Mammary microvascular endothelial cell (primary cell): ENCODE measurements around a stretch of chr22.

- RAMPAGE, long total RNA: no peak
These were observed 33.6 kb downstream of the GRAMD4 start for GRCh38 chr22:46653732-46654234.

DNA sequence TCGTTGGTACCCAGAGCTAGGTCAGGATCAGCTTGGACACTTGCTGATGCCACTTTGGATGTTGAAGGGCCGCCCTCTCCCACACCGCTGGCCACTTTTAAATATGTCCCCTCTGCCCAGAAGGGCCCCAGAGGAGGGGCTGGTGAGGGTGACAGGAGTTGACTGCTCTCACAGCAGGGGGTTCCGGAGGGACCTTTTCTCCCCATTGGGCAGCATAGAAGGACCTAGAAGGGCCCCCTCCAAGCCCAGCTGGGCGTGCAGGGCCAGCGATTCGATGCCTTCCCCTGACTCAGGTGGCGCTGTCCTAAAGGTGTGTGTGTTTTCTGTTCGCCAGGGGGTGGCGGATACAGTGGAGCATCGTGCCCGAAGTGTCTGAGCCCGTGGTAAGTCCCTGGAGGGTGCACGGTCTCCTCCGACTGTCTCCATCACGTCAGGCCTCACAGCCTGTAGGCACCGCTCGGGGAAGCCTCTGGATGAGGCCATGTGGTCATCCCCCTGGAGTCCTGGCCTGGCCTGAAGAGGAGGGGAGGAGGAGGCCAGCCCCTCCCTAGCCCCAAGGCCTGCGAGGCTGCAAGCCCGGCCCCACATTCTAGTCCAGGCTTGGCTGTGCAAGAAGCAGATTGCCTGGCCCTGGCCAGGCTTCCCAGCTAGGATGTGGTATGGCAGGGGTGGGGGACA, 46.4 kb downstream of the GRAMD4 start:
- RAMPAGE, long total RNA: no peak

- RAMPAGE, long total RNA: no peak
These were observed 53.7 kb downstream of the GRAMD4 start for GRCh38 chr22:46673972-46674221.

DNA sequence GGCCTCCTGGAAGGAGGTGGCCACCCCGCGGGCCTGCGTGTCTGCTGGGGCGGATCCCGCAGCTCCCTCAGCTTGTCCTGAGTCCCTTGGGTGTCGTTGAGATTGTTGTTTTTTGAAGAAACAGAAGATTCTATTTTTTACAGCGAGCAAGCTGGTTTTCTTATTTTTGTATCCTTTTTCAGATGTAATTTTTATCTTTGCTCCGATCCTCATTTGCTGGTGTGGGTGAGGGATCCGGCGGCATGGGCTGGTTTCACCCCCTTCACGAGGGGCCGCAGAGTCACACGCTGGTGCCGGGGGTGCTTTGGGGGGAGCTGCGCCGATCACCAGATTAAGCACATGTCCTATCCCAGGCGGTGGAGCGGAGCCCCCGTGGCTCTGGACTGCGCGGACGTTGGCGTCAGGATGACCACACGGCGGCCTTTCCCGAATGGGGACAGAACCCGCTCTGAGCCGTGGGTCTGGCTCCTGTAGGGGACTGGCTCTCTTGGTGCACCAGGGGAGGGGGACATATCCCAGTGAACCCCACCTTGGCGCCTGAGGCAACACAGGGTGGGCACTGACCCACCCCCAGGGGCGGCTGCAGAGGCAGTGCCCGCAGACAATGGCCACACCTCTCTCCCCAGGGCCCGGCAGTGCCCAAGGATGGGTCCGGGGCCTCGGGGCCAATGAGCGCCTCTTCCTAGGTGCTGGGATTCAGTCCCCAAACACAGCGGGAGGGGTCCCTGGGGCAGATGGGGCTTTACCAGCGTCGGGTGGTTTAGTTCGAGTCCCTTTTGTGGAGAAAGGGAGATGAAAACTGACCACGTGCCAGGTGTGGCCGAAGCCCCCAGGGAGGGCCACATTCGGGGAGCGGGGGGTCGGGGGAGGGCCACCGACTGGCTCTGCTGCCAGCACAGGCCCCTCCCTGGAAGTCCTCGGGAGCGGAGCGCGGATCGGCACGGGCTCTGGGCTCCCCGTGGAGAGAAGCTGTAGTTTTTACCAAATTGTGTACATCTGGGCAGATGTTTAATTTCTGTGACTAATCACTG, 58.7 kb downstream of the GRAMD4 start:
- RAMPAGE, long total RNA: no peak

DNA sequence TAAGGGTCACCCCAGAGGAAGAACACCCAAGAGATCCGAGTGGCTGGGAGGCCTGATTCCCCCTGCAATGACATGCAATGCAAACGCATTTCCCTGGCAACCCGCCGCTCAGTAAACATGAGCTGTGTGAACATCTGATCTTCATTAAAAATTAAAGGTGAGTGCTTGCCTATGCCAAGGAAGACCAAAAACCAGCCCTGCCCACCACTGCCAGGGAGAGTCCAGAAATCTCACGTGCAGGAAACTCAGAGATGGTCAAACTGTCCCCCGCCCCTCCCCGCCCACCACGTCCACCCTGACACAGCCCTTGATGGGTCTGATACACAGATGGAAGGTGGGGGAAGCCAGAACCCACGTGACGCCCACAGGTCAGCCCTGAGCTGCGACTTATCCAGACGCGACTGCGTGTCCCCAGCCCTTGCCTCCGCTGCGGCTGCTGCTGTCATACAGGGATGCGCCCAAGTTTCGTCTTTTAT, 11.5 kb downstream of the CERK start:
- RAMPAGE, long total RNA: no peak

- RAMPAGE, long total RNA: no peak
These were observed 31.0 kb downstream of the TBC1D22A start for GRCh38 chr22:46793421-46793864.

DNA sequence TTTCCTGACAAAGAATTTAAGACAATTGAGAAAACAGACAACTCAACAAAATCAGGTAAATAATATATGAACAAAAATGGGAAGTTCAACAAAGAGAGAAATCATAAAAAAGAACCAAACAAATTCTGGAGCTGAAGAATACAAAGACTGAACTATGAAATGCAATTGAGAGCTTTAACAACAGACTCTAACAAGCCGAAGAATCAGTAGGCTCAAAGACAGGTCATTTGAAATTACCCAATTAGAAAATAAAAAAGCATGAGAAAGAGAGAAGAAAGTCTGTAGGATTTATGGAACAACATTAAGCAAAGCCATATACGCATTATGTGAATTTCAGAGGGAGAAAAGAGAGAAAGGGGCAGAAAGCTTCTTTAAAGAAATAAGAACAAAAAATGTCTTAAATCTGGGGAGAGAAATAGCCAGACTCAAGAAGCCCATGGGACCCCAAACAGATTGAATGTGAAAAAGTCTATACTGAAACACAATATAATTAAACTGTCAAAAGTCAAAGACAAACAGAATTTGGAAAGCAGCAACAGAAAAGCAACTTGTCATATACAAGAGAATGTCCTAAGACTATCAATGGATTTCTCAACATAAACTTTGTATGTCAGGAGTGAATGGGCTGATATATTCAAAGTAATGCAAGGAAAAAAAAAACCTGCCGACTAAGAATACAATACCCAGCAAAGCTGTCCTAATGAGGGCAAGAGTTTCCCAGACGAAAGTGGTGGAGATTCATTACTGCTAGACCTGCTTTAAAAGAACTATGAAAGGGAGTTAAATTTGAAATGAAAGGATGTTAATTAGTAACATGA, 73.1 kb downstream of the TBC1D22A start:
- RAMPAGE, long total RNA: no peak

GRCh38 chr22:46853978-46854641, 91.7 kb downstream of the TBC1D22A start:
- RAMPAGE, long total RNA: start-site peak on the plus strand at chr22:46854370-46854440, 31 and 18 reads in 2 replicates

DNA sequence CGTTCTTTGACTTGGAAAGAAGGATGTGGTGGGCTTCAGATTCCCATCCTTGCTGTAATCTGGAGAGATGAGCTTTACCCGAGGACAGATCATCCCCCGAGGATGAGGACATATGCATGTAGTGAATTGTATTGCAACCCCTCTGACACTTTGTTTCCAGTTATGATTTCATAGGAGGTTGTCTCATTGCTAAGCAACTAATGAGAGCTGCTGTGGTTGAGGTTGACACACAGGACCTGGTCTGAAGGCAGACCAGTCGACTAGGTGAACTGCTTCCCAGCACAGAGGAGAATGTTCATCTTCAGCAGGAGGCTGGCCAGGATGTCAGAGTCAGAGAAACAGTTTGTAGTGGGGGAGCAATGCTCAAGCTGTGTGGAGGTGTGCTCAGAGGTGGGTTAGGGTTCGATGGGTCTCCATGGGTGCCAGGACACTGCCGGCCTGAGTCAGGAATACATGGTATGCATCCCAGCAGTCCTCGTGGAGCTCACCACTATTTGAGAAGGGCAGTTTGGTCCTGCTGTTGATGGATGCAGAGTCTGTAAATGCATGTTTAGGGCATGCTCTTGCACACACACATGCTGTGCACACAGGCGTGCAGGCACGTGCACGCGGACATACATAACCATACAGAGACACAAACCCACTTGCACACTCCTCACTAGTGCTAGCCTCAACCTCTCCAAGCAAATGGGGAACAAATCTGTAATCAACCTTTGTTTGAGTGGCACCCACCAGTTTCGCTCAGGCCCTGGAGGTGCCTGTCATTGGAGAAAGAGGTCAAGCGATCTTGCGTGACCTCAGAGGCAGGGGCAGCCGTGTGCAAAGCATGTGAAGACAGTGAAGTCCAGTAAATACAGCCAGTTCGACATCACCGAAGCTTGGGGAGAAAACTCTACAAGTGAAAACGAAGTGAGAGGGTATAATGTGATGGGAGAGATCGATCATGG, 153.8 kb downstream of the TBC1D22A start:
- RAMPAGE, long total RNA: no peak

GRCh38 chr22:46934798-46935340, 172.4 kb downstream of the TBC1D22A start:
- RAMPAGE, long total RNA: no peak

DNA sequence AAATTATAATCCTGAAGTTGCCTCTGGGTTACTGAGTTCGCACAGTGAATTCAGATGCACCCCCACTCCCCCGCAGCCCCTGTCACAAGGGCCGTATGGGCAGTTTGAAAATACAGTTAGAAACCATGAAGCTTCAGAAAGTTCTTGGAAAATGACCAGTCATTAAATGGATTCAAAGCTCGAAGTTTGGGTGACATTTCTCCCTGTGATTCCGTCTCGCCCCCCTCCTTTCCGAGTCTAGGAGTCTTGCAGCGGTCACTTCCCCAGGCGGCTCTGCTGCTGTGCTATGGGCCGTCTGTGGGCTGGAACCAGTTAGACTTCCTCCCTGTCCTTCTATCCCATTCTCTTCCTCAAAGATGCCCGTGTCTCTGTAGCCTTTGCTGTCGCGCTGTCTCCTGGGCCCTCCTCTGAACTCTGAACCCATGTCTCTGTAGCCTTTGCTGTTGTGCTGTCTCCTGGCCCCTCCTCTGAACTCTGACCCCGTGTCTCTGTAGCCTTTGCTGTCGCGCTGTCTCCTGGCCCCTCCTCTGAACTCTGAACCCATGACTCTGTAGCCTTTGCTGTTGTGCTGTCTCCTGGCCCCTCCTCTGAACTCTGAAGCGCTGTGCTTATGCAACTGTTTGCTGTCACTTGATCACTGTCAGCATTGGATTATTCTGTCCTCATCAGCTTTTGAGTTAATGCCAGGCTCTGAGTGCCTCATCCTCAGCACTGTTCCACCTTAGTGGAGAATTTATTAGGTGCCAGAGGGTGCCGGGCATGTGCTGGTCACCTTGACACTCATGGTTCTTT, 173.1 kb downstream of the TBC1D22A start:
- RAMPAGE, long total RNA: no peak

DNA sequence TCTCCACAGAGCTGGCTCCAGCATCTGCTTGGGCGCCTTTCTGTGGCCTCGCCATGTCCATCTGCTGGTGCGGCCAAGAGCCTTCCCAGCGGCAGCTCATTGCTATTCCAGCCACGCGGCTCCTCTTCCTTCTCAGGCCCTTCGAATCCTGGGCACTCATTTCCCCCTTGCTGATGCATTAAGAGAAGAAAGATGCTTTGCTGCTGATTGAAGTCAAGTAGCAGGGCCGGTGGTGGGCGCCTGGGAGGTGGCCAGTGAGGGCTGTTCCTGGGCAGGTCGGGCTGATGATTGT, 292.0 kb downstream of the TBC1D22A start:
- RAMPAGE, long total RNA: no peak

- RAMPAGE, long total RNA: no peak
These were observed 391.3 kb downstream of the TBC1D22A start for GRCh38 chr22:47153681-47154286.

DNA sequence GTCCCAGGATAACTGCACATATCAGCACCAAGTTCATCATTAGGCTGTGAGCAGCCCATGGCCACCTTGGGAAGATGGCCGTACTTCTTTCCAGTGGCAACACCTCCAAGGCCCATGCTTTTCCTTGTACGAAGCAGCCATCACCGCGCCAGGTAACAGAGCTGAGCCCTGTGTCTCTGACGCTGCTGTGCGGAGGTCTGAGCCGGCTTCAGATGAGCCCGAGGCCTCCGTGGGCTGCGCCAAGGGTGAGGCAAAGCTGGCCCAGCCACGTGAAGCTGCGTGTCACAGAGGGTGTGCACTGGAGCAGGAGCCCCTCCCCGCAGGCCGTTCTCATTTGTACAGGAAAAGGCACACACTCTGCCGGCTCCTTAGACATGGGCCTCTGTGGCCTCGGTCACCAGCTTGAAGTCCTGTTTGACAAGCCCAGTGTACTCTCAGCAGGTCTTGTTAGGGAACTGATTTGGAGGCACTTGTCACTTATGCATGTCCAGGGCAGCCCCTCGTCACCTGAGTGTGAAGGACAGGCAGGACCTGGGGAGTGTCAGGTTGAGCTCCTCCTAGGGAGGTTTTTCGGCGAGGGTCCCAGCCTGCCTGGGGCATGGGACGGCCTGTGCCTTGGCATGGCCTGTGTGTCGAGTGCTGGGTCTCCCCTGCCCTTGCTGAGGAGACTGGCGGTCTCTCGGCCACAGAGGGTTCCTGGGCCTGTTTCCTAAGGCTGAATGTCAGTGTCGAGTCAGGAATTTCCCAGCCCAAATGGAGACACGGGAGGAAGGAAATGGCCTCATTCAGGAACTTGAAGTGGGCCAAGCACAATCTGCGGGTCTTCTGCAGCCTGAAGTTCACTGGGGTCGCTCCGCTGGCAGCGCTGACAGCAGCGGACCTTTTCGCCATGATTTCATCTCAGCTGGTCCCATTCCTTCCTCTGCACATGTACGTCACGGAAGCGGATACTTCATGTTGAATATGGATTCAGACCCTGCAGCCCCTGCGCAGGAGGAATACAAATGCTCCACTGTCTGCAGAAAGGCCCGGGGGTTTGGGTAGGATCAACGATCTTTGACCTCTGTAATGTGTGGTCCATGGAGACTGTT, 401.8 kb downstream of the TBC1D22A start:
- RAMPAGE, long total RNA: no peak

DNA sequence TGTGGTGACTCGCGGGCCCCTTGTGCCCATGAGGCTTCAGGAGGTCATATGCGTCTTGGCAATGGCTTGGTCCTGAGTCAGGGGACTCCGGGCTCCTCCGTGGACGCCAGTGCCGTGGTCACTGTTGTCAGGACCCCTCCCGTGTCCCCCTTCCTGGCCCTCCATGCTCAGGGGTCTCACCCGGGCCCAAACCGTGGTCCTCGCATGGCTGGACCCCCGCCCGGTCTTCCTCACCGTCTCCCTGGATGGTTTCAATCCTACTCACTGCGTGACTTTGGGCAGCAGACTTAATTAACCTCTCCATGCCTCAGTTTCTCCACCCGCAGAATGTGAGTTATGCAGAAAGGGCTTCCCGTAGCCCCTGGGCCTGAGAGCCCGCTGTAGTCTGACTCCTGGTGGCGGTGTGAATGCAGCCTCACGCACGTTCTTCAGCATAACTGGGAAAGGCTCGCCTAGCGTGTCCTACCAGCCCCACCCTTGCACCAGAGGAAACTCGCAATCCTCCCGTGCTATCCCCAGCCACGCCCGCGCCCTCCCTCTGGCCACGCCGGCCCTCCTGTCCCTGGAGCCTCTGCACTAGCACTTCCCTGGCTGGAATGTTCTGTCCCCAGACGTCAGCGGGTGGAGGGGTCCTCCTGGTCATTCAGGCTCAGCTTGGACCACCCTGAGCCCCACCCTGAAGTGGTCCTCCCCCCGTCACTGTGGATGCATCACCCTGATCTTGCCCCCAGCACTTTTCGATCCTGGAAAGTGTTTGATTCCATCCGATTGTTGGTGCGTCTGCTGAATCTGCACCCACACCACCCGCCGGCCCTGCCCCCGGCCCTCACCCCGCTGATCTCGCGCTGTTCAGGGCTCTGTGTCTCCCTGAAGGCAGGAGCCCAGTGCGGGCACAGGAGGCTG, 436.7 kb downstream of the TBC1D22A start:
- RAMPAGE, long total RNA: no peak

GRCh38 chr22:47295599-47296076, 533.2 kb downstream of the TBC1D22A start:
- RAMPAGE, long total RNA: no peak

GRCh38 chr22:47328874-47329561, 566.6 kb downstream of the TBC1D22A start:
- RAMPAGE, long total RNA: no peak

- RAMPAGE, long total RNA: no peak
These were observed 119.4 kb upstream of the TAFA5 start for GRCh38 chr22:48369936-48370423.

DNA sequence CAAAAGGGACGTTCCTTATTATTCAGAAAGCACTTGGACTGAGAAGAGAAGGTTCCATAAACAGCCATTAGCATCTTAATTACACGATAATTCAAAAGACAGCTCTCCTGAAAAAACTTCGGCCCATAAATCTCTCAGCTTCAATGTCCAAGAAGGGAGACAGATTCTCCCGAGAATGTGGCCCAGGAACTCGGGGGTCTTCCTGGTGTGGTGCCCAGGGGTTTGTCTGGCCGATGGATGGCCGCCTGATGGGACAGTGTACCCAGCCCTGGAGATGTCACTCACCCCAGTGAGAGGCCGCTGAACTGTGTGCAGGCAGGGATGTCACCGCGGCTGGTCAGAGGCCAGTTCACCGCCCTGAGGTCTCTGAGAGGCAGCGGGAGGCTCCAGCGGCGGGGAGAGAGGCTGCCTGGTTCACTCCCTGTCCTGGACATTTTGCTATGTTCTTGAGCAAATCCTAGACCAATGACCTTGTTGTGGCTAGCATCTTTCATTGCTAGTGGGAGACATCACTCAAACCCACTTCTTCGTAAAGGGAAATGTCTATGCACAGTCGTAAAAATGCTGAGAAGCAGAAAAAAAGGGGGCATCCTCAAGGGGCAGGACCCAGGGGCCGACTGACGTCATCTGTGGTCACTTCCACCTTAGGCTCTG, 11.2 kb upstream of the TAFA5 start:
- RAMPAGE, long total RNA: no peak

DNA sequence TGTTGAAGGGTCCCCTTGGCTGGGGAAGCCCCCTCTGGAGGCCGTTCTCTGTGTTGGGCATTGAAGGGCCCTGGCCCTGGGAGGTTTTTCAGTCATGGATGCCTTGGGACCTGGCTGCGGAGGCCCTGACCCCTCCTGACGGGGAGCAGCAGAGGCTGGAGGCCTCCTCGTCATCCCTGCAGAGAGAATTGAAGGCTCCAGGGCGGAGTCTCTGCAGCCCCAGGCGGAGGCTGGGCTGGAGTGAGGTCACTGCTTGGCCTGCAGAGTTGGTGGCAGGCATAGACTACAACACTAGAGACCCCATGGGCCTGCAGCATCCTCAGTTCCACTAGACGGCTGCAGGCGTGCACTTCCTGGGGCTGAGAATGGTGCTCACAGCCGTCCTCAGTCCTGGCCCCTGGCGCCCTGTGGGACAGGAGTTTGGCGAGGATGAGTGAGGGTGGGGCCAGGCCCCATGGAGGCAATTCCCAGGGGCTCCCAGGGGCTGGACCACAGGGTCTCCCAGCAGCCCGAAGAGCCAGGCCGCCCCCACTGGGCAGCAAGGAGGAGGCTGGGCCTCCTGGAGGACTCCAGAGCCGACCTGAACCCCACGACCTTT, 143.4 kb downstream of the TAFA5 start:
- RAMPAGE, long total RNA: no peak